Parietal lobe (tissue), 2 donors: ENCODE data around the gene BGLAP.

GRCh38 chr1:155973767-155974356, 4.5 kb downstream of the ARHGEF2 start:
- RAMPAGE, long total RNA = no peak

DNA sequence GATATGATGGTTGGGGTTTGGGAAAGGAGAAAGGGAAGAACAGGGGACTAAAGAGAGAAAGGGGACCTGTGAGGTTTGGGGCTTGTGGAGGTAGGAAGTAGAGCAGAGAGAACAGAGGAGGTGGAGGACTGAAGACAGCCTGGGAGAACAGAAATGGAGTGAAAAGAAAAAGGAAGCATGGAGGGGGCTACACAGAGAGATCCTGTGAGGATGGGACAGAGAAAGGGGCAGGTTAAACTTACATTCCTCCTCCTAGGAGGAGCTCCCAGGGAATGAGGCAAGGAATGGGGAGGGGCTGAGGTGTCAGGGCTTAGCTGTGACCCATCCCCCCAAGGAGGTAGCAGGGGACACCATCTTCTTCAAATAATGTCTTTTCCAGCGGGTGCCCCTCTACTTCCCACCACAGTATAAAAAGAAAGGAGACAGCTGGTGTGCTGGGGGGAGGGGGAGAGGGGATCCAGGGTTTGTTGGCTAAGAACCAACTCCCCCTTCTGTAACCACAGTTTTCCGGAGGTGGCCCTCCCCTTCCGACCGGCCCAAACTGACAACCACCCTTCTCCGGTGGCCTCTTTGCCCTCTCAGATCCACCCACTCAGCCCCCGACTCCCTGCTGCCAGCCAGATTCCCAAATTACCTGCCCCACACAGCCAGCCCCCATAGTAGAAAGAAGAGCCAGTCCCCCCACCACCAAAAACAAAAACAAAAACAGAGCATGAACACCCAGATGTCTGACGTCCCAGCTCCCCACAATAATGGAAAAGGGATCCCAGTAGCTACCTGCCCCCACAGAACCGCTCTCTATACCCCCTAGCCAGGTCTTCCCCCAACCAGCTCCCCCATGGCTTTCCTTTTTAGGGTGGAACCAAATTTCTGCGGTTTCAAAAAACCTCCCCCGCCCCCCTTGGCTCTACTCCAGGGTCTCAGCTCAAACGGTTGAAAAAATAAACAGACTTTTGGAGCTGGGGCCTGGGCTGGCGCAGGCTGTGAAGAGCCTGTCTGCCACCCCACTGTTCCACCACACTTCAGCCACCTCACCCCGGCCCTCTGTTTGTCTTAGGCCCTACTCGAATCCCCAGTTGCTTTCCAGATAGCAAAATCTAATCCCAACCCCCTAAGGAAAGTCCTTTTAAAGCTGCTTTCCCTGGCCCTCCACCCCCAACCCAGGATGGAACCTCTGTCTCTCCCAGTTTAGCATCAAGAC, 2.1 kb downstream of the ARHGEF2 start:
- RAMPAGE, long total RNA = no peak

GRCh38 chr1:156003944-156004403, 16.8 kb downstream of the SSR2 start:
- RAMPAGE, long total RNA = no peak

GRCh38 chr1:156050074-156050952, 3.3 kb downstream of the UBQLN4 start:
- RAMPAGE, long total RNA = no peak

- RAMPAGE, long total RNA = no peak
Measured at GRCh38 chr1:156076374-156077396, 5.6 kb downstream of the MEX3A start.

DNA sequence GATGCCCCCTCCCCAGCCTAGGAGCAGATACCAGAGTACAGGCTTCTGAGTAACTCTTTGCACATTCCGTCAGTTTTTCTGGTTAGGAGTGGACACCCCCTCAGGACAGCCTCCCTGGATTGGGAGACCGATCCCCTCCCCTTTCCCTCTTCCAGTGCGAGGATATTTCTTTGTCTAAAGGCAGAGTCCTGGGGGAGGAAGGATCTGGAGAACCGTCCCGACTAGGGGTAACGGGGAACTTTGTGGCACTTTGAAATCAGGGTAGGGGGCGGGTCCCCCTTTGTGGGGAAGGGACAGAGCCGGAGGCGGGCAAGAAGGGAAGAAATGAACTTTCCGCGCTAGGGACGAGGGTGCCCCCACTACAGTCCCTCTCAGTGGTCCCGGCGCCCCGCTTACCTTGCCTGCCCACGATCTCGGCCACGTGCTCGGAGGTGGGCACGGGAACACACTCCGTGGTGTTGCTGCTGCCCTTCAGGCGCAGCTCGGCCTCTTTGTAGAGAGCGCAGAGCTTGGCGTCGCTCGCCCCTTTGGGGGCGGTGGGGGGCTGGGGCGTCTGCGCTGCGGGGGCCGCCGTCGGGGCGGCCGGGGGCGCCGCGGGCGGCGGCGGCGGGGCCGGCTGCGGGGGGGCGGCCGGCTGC, 997 bp downstream of the MEX3A start:
- RAMPAGE, long total RNA = no peak

DNA sequence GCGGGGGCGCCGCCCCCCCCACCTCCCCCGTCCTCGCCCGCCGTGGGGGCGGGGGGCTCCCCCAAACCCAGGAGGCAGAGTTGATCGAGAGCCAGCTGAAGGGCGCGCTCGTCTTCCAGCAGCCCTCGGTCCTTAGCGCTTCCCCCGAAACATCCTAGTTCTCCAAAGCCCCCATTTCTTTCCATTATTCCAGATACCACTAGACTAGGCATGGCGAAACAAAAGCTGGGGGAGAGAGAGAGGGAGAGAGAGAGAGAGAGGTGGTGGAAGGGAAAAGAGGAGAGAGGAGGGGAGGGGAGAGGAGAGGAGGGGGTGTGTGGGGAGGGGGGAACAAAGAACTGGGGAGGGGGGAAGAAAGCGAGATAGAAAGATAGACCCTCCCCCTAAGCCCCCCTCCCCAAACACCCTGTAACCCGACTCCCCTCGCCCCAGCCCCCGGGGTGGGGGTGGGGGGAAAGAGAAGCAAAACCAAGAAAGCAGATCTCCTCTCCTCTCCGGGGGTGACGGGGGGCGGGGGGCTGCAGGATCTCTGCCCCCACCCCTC, 406 bp downstream of the MEX3A start:
- RAMPAGE, long total RNA = no peak

DNA sequence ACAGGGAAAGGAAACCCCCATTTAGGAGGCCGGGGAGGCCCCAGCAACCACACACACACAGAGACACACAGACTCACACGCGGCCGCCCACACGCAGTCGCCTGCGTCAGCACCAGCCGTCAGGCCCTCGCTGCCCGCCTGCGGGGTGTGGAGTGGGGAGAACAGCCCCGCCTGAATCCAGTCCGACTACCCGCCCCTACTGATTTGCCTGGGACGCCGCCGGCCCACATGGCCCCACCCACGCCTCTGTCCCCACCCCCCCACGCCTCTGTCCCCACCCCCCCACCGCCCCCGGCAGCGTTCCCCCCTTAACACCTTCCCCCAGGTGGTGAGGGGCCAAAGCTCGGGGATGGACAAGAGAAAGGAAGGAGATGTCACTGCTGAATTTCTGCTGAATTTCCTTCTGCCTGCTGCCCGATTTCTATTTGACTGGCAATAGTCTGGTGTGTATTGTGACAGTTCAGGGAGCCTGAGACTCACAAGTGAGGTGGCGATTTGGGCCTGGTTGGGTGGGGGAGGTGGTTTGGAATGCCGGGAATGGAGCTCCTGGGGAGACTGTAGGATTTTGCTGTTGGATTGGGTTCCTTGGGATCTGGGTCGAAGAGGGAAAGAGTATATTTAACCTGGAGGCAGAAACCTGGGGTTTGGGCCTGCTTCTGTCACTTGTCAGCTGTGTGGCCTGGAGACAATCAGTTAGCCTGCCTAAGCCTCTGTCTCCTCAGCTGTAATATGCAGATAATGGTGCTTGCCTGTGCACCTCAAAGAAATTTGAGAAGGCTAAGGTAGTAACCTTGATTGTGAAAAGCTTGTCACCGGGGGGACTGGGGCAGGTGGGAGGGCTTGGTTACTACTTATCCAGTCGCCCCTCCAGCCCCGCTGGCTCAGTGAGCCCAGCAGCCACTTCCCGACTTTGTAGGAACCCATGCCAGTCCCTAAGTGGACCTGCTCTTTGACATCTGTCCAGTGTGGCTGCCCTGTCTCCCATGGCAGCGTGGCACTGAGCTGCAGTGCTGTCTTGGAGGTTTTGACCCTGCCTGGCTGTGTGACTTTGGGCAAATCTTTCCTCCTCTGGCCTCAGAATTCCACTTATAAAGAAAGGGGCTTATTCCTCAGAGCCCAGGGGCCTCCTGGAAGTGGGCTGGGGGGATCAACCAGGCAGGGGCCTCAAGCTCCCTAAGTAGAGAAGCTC, 7.7 kb upstream of the LMNA start:
- RAMPAGE, long total RNA = no peak

GRCh38 chr1:156121039-156121856, 6.7 kb downstream of the LMNA start:
- RAMPAGE, long total RNA = no peak

DNA sequence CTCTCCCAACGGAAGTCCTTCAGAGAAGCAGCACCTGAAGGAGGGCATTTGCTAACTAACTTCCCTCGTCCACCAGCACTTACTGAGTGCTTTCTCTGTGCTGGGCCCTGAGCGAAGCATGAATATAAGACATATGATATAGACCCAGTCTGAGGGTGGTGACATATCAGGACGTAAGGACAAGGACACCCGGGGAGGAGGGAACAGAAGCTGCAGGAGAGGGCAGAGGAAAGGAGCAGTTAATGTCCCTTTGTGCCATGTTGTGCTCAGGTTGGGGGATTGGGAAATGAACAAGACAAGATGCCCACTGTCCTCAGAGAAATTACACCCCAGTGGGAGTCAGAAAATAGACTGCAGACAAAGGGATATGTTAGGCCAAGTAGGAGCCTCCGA, 13.0 kb upstream of the SEMA4A start:
- RAMPAGE, long total RNA = no peak

DNA sequence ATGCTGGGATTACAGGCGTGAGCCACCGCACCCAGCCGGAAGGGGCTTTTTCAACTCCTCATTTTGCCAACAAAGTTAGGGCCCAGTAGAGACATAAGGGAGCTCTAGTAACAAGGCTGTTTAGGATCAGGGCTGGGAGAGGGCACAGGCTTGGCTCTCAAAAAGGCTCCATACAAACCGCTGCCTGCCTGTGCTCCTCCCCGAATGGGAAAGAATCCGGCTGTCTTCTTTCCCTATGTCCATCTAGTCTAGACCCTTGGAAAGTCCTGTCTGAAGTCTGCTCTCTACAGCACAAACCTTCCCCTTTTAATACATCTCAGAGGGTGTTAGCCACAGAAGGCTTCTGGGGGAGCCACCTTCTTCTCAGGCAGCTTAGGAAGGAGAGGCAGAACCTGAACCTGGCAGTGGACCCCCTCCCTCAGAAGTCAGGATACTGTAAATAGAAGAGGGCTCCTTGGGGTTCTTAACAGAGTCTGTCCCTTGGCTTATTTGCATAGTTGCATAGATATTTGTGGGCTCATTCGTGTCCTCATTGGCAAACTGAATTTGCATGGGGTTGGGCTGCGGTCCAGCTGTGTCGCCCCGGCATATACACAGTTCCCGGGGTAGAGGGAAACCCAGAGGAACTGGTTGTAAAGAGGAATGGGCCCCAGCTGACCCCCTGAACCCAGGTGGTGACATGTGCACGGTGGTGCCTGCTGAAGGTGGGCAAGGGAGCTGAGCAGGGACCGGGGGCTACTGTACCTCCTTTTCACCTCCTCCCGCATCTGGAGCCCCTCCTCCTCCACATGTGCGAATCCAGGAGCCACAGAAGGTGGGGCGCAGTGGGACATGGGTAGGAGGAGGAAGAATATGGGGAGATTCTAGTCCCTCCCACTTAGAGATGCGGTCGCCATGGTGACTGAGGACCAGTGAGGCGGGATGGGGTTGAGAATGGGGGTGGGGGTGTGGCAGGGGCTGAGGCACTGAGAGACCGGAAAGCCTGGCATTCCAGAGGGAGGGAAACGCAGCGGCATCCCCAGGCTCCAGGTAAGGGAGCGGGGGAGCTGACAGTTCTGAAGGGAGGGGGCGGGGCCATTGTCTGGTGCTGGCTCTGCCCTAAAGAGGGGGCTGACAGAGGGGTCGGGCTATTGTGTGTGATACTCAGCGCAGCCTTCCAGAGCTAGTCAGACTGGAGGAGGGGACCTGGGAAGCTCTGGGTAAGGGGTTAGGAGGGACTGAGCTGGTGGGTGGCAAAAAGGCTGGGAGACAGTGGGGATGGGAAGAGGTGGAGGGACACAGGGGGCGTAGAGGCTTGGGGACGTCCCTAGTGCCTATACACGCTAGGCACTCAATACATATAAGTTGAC, 3.8 kb upstream of the SEMA4A start:
- RAMPAGE, long total RNA = start-site peak on the plus strand centred at position 941 of the sequence, 55 bp wide, 82 and 20 reads in 2 replicates

- RAMPAGE, long total RNA = no peak
Measured at GRCh38 chr1:156182170-156182390, 11.8 kb upstream of the SLC25A44 start.

- RAMPAGE, long total RNA = no peak
Measured at GRCh38 chr1:156239469-156240136, 2.4 kb upstream of the BGLAP start.

DNA sequence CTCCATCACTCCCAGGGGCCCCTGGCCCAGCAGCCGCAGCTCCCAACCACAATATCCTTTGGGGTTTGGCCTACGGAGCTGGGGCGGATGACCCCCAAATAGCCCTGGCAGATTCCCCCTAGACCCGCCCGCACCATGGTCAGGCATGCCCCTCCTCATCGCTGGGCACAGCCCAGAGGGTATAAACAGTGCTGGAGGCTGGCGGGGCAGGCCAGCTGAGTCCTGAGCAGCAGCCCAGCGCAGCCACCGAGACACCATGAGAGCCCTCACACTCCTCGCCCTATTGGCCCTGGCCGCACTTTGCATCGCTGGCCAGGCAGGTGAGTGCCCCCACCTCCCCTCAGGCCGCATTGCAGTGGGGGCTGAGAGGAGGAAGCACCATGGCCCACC, at the start of gene BGLAP:
Gene BGLAP, plus strand, starts transcription at position 209 of the 390 bp plus-strand sequence.
- RAMPAGE, long total RNA = no peak

DNA sequence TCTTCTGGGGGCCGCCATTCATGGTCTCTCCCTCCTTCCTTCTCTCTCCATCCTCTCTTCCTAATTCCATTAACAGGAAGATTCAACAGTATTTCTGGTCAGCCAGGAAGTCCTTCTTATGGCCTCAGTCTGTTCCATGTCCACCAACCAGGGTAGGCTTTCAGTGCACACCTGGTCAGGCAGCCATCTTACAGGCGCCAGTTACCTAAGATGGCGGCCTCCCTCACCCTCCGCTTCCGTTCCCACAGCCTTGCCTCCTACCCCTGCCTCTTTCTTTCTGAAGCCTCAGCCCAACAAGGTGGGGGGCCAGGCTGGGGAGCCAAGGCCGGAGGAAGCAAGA, 43.5 kb downstream of the RHBG start:
- RAMPAGE, long total RNA = no peak

DNA sequence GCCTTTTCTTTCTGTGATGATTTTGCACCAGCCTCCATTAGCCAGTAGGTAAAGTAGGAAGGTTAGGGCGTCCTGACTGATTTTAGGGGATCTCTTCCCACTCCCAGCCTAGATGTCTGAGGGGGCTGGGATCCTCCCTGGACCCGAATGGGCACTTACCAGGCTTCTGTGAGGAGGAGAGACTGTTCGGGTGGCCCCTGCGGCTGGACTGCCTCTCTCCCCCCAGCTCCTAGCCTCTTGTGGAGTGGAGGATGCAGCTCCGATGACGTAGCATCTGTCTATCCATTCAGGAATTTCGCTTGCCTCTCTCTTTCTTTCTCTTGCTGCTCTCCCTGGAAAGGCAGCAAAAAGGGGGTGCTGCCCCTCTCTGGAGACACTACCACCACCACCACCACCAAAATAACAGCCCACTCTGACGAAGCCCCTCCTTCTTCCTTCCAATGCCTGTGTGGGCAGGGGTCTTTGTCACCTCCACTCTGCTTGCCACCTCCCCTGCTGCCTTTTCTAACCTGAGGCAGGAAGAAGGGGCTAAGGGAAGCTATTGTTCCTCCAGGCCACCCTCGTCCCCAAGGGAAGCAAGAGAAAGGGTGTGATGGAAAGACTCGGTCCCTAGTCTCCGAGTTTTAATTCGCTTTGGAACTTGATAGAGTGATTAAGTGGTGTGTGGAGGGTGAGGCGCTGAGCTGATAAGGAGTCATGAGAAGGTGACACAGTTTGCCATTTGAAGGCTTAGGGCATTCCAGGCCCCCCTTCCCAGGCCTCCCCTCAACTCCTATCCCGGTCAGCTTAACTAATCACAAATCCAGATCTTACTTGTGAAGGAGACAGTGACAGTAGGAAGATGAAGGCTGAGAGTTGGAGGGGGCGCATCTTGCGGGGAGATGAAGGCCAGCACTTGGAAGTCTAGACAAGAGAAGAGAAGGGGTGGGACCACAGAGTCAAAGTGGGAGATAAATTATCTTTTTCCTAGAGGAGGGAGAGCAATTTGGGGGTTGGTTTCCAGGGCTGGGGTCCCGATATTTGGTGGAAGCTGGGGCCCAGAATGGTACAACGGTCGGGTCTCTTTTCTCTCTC, 60.5 kb downstream of the RHBG start:
- RAMPAGE, long total RNA = start-site peak on the minus strand centred at position 214 of the sequence, 66 bp wide, 2,225 and 389 reads in 2 replicates

DNA sequence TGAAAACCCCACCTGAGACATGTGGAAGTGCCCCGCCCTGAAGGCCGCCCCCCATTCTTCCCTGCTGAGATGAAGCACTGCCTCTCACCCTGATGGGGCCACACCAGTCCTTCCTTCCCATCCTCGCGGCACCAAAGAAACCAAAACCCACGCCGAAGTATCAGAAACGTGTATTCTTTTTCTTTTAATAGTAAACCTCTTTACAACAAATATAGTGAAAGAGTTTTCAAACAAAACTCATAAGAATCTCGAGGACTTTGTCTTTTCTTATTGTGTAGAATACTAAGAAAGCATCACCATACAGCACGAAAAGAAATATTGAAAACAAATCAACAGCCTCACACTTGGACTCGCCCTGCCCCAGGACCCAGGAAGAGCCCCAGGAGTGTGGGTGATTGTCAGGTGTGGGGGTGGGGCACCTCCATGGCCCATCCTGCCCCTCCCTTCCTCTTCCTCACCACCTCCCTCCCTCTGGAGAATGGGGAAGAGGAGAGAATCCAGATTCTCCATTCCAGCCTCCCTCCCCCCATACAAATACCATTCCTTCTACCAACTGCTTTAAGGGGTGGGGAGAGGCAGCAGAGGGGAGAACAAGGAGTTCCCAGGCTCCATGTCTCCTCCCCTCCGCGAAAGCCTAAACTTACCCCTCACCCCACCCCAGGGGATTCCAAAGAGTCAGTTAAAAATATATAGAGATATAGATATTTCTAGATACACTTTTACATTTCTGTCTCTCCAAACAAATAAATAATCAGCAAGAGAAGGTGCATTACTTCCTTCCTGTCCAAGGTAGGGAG, 36.8 kb downstream of the MEF2D start:
- RAMPAGE, long total RNA = no peak

DNA sequence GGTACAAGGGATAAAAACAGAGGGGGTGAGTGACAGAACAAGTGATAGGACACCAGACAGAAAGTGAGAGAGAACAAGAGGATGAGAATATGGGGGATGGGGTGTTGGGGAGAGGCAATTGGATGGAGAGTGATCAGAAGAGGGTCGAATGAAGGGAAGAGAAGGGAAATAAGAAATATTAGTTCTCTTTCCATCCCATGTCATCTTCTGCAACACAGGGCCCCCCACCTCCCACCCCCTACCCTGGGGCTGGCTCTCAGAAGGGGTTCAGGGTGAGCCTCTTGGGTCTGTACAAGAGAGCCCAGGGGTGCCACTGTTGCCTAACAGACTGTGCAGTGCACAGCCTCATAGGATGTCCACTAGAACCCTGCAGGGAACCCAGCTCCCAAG, 32.3 kb downstream of the MEF2D start:
- RAMPAGE, long total RNA = no peak

DNA sequence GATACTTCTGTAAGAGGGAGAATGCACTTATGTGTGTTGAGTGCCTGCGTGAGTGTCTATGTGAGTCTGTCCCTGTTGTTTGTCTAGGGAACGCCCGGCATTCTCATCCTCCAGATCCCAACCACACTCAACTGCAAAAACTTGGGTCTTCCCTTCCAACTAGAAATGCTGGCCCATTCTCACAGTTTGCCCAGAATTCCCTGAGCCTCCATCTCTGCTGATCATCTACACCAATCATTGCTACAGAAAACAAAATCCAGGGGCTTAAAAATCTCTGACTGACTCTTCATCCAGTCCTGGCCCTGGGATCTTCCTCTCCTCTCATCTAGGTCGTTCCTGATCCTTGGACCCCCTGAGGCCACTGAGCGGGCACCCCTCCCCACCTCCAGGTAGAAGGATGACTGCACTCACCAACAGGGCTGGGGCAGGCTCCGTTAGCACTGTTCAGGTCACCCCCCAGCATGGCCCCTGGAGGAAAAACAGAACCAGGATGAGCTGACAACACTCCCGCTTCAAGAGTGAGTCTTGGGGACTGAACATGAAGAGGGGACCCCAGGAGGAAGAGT, 21.6 kb downstream of the MEF2D start:
- RAMPAGE, long total RNA = no peak

DNA sequence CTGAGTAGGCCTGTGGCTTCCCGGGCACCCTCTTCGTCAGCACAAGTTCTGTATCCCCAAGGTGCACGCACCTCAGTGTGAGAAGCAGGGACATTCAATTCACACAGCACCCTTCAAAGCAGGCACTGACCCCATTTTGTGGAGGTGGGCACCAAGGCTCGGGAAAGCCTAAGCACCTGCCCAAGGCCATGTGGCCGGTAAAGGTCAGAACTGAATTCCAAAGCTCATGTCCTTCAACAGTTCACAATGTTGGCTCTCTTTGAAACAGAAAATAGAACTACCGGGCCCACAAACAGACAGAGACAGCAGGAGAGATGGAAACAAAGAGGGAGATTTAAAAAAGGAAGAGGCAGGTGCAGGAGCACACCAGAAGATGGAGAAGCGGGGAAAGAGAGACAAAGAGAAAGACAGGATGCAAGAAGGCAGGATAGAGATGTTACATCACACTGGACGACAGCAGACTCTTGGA, 18.8 kb downstream of the MEF2D start:
- RAMPAGE, long total RNA = no peak